Cytotoxic T cell (primary cell): Measurements from ENCODE around the genes STRN and QPCT.

DNA sequence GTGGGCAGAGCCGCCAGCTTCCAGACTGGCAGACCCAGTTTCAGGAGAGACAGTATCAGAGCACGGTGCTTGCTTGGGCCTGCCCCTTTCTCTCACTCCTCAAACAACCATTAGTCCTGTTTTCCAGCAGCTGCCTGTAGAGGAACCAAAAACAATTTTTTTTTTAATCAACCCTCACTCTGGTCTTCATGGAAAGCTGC, 25.1 kb upstream of the CRIM1 start:
- PRO-cap, 2 experiments: no peak in any of the 2 experiments

DNA sequence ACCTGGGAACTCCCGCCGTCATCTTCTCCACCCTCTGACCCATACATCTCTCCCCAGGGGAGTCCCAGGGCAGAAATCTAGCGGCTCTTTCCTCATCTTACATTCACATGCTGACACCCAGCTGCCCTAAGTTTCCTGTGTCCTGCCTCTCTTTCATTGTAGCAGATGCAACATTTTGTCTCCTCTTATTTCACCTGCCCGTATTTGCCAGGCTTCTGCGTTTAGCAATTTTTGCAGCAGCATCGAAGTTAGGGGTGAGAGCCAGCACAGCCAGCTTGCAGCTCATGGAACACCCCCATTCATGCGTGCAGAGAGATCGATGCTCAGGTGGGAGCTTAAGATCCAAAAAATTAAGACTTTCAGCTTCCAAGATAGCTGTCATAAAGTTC, 107.9 kb downstream of the CRIM1 start:
- PRO-cap, 2 experiments: no peak in any of the 2 experiments

DNA sequence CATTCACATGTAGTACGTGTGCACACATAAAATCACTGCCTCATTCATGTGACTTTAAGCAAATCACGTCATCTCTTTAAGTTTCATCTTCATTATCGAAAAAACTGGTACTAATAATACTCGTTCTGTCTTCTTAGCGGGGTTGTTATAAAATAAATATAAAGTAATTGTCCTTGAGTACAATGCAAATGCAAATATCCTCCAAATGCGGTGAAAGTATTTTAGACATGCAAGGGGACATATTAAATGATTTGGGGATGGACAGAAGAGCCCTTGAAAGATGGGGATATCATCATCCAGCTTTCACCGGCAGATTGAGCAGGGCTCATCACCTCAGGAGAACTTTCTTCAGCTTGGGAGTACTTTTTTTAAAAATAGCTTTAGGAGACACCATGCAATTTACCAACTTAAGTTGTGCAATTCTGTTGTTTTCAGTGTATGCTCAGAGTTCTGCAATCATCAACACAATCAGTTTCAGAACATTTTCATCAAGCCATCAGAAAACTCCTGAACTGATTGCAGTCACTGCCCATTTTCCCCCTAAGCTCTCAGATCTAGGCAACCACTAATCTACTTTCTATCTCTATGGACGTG, 117.5 kb downstream of the CRIM1 start:
- PRO-cap, 2 experiments: no peak in any of the 2 experiments

DNA sequence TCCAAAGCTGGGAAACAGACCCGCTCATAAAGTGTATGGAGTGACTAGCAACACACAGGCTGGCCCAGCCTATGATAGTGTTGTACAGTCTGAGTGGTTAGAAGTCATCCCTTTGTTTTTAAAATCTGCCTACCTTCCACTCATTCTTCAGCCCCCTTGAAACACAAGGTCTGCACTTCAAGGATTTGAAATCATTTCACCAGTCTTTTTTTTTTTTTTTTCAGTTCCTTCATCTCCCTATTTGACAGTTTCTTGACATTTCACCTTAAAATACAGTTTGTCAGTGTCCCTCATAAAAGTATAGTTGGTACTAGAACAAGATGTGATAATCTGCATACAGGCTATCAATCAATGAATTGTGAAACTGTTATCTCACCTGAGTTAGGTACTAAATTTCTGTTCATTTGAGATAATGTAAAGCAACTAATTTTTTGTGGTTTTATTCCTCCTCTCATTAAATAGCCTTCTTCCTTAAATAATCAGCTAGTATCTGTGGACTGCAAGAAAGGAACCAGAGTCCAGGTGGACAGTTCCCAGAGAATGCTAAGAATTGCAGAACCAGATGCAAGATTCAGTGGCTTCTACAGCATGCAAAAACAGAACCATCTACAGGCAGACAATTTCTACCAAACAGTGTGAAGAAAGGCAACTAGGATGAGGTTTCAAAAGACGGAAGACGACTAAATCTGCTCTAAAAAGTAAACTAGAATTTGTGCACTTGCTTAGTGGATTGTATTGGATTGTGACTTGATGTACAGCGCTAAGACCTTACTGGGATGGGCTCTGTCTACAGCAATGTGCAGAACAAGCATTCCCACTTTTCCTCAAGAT, 49.7 kb downstream of the FEZ2 start:
- PRO-cap, 2 experiments: no peak in any of the 2 experiments

DNA sequence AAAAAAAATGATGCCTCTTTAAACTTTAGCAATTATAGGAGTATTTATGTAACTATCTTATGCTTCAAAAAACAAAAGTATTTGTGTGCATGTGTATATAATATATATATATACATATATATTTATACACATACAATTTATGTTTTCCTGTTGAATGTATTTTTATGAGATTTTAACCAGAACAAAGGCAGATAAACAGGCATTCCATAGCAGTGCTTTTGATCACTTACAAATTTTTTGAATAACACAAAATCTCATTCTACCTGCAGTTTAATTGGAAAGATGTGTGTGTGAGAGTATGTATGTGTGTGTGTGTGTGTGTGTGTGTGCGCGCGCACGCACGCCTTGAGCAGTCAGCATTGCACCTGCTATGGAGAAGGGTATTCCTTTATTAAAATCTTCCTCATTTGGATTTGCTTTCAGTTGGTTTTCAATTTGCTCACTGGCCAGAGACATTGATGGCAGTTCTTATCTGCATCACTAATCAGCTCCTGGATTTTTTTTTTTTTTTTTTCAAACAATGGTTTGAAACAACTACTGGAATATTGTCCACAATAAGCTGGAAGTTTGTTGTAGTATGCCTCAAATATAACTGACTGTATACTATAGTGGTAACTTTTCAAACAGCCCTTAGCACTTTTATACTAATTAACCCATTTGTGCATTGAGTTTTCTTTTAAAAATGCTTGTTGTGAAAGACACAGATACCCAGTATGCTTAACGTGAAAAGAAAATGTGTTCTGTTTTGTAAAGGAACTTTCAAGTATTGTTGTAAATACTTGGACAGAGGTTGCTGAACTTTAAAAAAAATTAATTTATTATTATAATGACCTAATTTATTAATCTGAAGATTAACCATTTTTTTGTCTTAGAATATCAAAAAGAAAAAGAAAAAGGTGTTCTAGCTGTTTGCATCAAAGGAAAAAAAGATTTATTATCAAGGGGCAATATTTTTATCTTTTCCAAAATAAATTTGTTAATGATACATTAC, 47.9 kb downstream of the FEZ2 start:
- PRO-cap, 2 experiments: no peak in any of the 2 experiments

- PRO-cap, 2 experiments: no peak in any of the 2 experiments
Observed at GRCh38 chr2:36561291-36562032, 36.5 kb downstream of the FEZ2 start.

GRCh38 chr2:36578304-36579159, 19.4 kb downstream of the FEZ2 start:
- PRO-cap, 2 experiments: no peak in any of the 2 experiments

DNA sequence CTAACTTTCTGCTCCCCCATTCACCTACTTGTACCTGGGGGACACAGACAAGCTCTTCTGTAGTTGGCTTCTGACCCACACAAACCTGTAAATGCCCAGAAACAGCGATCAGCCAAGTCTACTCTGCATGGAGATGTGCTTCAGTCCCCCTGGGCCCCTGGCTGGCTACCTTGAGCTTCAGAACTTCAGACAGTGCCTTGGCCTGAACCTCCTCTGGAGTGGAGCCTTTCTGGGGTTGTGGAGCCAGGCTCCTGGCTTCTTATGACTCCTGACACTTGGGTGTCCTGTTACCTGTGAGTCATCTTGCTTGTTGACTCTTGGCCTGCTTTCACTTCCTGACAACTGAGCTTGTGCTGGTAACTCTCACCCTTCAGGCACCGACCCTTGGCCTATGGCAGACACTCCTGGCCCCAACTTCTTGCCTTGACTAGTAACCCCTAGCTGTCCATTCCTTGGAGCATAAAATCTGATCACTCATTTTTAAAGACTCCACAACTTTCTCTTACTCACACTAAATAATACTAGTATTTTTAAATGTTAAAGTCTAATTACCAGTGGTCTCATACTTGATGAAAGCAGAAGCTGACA, 46.5 kb upstream of the VIT start:
- PRO-cap, 2 experiments: no peak in any of the 2 experiments

- PRO-cap, 2 experiments: no peak in any of the 2 experiments
Observed at GRCh38 chr2:36699004-36699322, 2.5 kb downstream of the VIT start.

DNA sequence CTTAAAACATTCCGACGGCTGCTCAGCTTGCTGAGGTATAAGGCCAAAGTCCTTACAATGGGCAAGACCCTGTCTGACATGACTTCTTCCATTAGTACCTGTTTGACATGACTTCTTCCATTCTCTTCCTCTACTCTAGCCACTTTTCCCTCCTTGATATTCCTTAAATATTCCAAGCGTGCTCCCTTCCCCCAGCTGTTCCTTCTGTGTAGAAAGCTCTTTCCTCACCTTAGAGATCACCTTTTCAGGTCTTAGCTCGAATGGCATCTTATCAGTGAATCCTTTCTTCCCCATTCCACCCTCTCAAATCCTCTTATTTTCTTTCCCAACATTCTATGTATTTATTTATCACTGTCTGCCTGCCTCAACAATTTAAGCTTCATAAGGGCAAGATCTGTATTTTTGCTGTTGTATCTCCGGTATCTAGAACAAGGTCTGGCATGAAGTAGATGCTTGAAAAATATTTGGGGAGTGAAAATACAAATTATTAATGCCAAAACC, 4.6 kb downstream of the STRN start:
- PRO-cap, 2 experiments: no peak in any of the 2 experiments

- PRO-cap, 2 experiments: peak in 2 of 2 experiments; most common plus-strand start chr2:36966311 (in 1); most common minus-strand start chr2:36966562 (in 2)
Observed at GRCh38 chr2:36965585-36966750, at the start of gene STRN. Gene STRN, minus strand, starts transcription at chr2:36966536.

DNA sequence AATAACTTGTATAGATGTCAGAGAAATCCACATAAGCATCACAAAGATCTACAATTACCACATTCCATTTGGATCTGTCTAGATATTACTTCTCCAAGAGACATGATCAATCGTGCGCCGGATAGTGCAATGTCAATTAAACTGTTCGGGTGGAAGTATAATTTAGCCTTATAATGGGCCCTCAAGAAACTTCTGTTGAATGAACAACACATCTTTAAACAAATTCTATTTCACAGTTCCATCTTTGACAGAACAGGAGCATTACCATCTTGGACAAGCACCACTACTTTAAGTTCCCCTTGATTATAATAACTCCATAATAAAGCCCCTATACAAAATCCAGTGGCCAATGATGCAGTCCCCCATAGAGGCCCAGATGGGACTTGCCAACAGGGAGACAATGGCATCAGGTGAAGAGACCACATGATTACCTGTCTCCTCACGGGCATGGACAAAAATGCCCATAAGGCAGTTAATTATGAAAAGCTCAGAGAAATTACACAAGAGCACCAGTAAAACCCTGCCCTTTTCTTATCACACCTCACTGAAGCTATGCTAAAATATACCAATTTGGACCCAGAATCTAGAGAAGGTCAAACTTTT, 28.3 kb downstream of the EIF2AK2 start:
- PRO-cap, 2 experiments: no peak in any of the 2 experiments

DNA sequence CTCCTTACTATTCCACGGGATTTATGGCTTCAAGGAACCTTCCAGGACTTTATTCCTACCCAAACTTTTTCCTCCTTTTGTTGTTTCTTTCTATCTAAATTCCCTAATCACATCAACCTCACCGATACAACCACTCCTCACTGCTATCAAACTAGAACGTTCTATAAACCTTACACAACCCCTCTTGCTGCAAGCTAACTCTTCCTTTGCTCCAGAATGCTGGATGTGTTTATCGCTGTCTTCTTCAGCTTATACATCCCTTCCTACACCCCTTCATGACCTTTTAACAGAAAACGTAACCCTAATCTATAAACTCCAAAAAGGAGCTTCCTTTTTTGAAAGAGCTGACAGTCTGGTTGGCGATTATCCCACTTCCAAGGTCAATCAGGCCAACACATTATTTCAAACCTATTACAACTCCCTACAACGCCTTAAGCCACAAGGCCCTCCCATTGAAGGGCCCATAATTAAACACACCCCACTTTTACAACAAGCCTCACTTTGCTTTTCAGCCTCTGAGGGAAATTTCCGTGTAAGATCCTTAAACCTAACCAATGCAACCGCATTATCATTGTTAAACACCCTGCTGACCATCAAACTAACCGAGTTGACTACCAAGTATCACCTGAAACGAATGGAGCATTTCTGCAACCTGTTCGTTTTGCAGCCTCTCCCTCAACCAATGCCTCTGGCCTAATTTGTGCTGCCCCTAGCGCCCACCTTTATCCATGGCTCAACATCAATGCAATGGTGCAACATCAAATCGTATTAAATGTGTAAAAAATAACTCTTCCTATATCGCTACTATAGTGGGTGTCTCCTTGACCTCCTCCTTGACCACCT, 22.7 kb downstream of the EIF2AK2 start:
- PRO-cap, 2 experiments: no peak in any of the 2 experiments

DNA sequence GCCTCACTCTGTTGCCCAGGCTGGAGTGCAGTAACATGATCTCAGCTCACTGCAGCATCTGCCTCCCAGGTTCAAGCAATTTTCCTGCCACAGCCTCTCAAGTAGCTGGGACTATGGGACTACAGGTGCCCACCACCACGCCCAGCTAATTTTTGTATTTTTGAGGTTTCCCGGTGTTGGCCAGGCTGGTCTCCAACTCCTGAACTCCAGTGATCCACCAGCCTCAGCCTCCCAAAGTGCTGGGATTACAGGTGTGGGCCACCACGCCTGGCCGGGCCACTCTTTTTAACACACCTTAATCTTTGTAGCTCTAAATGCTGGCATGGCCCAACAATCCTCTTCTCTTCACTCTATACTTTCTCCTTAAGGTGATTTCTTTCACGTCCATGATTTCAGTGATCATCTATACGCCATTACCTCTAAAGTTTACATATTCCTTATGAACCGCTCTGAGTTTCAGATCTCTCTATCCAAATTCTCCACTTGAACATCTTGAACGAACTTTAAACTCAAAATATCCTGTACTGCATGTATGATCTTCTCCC, 4.4 kb downstream of the EIF2AK2 start:
- PRO-cap, 2 experiments: peak in 1 of 2 experiments; most common minus-strand start position 349 of the sequence (in 1)

GRCh38 chr2:37152853-37153555, 3.8 kb downstream of the EIF2AK2 start:
- PRO-cap, 2 experiments: peak in 1 of 2 experiments; most common minus-strand start chr2:37153325 (in 1)

DNA sequence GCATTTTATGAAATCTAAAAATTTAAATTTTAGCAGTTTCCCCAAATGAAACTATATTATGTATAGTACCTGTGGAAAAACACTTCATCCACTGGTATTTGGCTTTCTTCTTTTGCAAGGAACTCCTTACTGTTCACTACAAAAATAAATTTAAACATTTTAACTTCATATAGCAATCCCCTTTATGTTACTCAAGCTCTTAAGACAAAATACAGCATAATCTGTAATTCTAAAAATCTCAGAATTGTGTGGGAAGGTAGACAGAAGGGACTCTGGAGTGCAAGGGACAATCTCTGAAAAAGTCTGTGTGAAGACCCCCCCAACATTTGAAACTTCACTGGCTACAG, 16.6 kb downstream of the CEBPZ start:
- PRO-cap, 2 experiments: no peak in any of the 2 experiments

DNA sequence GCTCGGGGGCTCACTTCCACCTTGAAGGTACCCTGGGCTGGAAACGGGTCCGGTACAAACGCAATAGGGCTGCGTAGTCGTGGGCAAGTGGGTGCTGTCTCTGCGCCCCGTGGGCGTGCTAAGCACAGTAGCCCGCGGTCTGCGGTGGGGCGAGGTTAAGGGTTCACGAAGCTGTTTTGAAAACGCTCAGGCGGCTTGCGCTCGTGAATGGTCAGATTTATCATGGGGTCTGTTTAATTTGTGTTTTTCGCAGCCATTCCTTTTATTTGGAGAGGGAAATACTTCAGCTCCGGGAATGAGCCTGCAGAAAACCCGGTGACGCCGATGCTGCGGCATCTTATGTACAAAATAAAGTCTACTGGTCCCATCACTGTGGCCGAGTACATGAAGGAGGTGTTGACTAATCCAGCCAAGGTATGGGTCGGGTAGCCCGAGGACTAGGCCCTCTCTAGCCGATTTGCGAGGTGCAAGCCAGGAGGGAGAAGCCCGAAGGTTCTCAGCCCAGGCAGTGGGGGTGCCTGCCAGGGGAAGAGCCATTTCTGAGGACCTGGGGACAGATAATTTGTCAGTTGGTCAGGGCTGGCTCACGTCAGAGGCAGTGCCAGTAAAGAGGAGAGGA, 504 bp downstream of the NDUFAF7 start:
- PRO-cap, 2 experiments: peak in 2 of 2 experiments; most common plus-strand start position 127 of the sequence (in 1); most common minus-strand start position 101 of the sequence (in 2)

GRCh38 chr2:37344263-37345266, at the start of gene QPCT:
Gene QPCT, plus strand, starts transcription at chr2:37344630.
- PRO-cap, 2 experiments: peak in 2 of 2 experiments; most common plus-strand start chr2:37344630 (in 2); most common minus-strand start chr2:37345055 (in 2)

GRCh38 chr2:37642043-37642446, 29.4 kb downstream of the CDC42EP3 start:
- PRO-cap, 2 experiments: no peak in any of the 2 experiments

GRCh38 chr2:37643815-37644743, 27.4 kb downstream of the CDC42EP3 start:
- PRO-cap, 2 experiments: no peak in any of the 2 experiments